ENCODE measurements around a stretch of chr12.

- PRO-cap, 4 experiments = no peak in any of the 4 experiments
- RAMPAGE, long total RNA, 2 experiments = no peak in any of the 2 experiments
Observed at GRCh38 chr12:46387636-46388083, 15.1 kb upstream of the SLC38A2 start.

DNA sequence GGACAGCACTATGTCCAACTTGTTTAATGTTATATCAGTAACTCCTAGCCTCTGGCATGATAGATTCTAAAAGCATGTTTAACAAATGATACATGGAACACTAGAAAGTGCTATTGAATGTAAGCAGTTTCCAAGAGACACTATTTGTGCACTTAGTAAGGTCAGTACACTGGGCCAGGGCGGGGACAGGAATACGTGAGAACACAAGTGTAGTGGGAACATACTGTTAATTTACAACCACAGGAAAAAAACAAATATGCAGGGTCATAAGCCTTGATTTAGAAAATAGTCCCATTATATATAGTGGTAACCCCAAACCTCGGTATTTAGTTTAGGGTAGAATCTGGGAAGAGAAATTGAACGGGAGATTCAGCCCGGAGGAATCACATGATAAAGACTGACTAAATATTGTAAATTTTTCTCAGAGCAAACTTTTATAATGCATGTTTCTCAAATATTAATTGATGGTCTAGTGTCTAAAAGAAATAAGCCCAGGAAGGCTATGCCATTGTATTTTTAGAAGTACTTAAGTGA, 89.0 kb upstream of the SLC38A2 start:
- PRO-cap, 4 experiments = no peak in any of the 4 experiments
- RAMPAGE, long total RNA, 2 experiments = no peak in any of the 2 experiments

DNA sequence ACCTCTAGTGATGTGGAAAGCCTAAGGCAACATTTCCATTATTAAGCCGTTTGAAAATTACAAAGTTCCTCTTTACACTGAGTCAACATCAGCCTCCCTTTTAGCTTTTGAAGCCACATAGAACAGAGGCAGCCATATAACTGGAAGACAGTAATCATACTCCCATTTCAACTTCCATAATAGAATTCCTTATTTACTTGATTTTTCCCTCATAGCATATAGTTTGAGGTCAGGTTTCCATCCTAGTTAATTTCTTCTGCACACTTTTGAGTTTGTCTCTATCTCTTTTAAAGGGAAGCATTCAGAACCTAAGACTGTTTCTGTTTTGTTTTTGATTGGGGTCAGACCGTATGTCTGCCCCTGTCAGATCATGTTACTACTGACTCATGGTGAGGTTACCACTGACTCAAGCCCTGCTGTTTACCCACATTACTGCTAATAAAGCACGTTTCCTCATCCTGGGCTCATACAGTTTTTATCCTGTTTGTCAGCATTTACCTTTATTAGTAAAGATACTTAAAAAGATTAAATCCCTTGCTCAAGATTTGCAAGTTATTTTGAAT, 160.9 kb downstream of the SLC38A4 start:
- PRO-cap, 4 experiments = peak in 1 of 4 experiments; most common minus-strand start position 322 of the sequence (in 1)
- RAMPAGE, long total RNA, 2 experiments = no peak in any of the 2 experiments

- PRO-cap, 4 experiments = no peak in any of the 4 experiments
- RAMPAGE, long total RNA, 2 experiments = no peak in any of the 2 experiments
Observed at GRCh38 chr12:46738171-46738998, 87.4 kb downstream of the SLC38A4 start.

- PRO-cap, 4 experiments = no peak in any of the 4 experiments
- RAMPAGE, long total RNA, 2 experiments = no peak in any of the 2 experiments
Observed at GRCh38 chr12:46787833-46788093, 38.0 kb downstream of the SLC38A4 start.

- PRO-cap, 4 experiments = peak in 2 of 4 experiments; most common plus-strand start chr12:46788464 (in 2); most common minus-strand start chr12:46788233 (in 1)
- RAMPAGE, long total RNA, 2 experiments = no peak in any of the 2 experiments
Observed at GRCh38 chr12:46788094-46788617, 37.6 kb downstream of the SLC38A4 start.

DNA sequence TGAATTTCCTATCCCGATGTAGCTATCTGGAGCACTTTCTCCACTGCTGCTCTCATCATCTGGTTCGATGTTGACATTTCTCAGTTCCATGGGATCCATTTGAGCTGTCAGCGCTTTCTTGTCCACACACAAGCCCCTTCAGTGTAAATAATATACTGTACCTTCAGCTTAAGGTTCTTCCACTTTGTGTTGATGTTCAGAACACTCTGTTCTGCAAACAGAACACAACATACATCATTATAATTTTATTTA, 32.9 kb downstream of the SLC38A4 start:
- PRO-cap, 4 experiments = peak in 2 of 4 experiments; most common minus-strand start position 54 of the sequence (in 2)
- RAMPAGE, long total RNA, 2 experiments = no peak in any of the 2 experiments

- PRO-cap, 4 experiments = peak in 4 of 4 experiments; most common plus-strand start chr12:46803833 (in 2); most common minus-strand start chr12:46803651 (in 4)
- RAMPAGE, long total RNA, 2 experiments = start-site peak on the minus strand in 2 of 2 experiments, at chr12:46803650-46803683 at its widest, 3,031 to 3,390 reads per replicate
Observed at GRCh38 chr12:46803531-46804173, 22.1 kb downstream of the SLC38A4 start.

DNA sequence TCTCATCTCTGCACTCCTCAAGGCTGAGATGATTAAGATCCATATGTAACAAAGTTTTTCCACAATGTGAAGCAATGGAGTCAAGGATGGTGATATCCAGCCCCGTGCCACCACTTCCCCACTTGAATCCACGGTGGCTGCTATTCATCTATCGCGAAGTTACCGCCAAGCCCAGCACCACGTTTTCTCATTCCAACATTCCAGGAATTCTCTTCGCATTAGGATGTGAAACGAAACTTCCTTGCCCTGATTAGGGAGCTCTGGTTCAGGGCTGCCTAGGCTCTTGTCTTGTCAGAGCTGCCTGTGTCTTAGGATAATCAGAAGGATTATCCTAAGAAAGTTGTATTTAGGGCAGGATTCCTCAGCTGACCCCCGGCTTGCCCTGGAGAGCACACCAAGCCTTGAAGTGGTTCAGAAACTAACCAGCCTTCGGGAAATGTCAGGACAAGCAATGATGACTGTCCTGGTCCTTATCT, 114.9 kb upstream of the PCED1B start:
- PRO-cap, 4 experiments = no peak in any of the 4 experiments
- RAMPAGE, long total RNA, 2 experiments = no peak in any of the 2 experiments

DNA sequence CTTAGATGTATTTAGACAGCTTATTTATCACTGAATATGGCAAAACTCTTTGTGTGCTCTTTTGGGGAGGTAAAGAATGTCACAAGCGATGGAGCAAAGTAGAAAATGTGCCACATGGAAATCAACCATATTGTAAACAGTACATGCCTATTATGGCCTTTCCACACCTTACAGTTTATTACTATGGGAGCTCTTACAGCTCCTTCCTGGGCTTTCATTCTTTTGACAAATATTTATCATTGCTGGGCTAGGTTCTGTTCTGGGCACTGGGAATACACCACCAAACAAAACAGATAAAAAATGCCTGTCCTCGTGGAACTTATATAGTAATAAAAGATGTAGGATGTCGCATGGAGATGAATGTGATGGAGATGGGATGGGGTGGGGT, 11.4 kb upstream of the PCED1B start:
- PRO-cap, 4 experiments = no peak in any of the 4 experiments
- RAMPAGE, long total RNA, 2 experiments = no peak in any of the 2 experiments

DNA sequence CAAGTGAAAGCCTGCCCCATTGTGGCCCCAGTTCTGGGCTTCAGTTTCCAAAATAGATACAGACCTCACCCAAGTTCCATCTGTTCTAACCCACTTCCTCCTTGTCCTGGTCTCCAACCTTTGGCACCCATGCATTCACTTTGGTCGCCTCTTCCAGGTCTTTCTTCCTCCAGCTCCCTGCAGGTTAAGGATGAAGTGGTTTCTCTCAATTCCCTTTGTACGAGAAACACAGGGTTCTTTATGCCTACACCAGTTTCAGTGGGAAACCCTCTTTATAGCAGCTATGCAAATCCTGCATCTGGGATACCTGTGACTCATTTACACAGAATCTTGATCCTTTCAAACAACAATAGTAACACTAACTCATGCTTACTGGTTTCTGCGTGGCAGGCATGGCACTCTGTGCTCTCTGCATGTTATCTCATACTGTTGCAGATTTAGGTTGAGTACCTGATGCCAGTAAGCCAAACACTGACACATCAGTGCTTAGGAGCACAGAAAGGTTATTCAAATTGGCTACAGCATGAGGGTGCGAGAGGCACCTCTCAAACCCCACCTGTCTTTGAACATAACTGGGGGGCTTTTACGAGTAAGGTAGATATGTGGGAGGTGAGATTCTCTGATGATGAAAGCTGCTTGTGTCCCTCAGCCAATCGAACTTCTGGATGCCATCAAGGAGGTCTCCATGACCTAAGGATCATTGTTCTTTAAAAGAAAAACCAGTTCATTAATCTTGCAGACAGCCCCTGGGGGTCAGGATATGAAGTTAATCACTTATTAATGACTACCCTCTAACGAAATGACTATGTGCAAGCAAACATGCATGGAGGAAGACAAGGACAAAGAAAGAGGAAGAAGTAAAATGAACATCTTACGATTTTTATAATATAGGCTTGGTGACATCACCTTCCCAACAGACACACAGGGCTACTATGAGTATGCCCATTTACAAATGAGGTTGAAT, 110.8 kb upstream of the AMIGO2 start:
- PRO-cap, 4 experiments = no peak in any of the 4 experiments
- RAMPAGE, long total RNA, 2 experiments = no peak in any of the 2 experiments

DNA sequence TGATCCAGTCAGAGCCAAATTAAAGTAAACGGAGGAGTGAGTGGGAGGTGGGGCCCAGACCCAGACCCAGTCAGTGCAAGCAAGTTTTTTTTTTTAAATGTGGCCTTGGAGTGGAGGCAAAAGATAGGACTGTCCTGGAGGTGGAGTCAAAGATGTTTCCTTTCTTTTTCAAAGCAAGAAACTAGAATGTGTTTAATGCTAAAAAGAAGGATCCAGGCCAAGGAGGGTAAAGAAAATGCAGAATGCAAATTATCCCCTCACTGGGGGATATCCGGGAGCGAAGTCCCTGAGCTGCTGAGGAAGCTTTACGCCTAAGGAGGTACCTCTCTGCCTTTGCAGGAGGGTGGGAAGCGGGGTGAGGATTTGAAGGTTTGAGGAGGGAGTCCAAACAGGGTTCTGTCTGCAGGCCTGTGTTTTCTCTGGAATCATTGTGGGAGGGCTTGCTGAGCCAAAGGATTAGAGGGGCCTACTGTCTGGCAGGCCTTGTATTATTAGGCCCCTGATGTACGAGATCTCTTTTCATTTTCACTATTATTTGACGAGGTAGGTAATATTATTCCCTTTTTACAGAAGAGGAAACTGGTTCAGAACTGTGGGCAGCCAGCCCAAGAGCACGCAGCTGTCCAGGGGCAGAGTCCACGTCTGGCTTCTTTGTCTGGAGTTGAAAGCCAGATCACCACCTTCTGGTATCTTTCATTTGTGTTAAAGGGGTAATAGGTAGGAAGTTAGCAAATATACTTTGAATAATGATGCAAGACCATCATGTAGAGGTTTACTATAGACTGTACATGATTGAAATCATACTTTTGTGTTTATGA, 143.8 kb upstream of the AMIGO2 start:
- PRO-cap, 4 experiments = no peak in any of the 4 experiments
- RAMPAGE, long total RNA, 2 experiments = no peak in any of the 2 experiments

- PRO-cap, 4 experiments = no peak in any of the 4 experiments
- RAMPAGE, long total RNA, 2 experiments = no peak in any of the 2 experiments
Observed at GRCh38 chr12:47597143-47597342, 108.8 kb downstream of the RPAP3 start.

GRCh38 chr12:47636910-47637339, 68.9 kb downstream of the RPAP3 start:
- PRO-cap, 4 experiments = no peak in any of the 4 experiments
- RAMPAGE, long total RNA, 2 experiments = no peak in any of the 2 experiments

DNA sequence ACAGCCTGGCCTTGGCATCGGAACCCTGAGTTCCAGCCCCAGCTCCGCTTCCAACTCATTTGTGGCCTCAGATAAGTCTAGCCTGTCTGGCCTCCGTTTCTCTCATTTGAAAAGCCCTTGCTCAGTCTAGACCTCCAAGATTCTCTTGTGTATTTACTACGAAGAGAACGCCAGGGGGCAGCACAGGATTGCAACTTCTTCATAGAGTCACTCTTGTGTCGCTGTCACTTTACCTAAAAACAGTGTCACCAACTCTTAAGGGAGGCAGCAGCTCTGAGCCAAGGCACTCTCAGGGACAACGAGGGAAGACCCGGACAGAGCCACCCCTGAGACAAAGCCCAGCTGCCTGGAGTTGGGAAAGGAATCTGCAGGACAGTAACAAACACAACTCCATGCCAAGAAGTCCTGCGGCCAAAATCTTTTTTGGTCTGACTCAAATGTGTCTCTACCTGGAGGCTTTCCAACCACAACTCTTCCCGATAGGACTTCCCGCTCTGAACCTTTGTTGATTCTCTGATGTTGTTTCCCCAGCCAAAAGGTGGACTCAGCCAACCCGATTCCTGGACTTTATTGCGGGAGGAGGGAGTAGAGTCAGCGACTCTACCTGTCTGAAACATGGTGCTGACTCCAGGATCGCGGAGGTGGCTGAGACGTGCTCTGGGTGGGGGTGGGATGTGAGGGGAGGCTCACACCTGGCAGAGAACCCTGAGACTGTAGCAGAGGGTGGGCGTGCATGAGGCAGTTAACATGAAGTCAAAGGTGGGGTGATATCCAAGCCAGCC, 9.7 kb upstream of the RPAP3 start:
- PRO-cap, 4 experiments = peak in 2 of 4 experiments; most common plus-strand start position 286 of the sequence (in 1); most common minus-strand start position 471 of the sequence (in 1)
- RAMPAGE, long total RNA, 2 experiments = no peak in any of the 2 experiments

GRCh38 chr12:47749063-47749569, 9.6 kb downstream of the RAPGEF3 start:
- PRO-cap, 4 experiments = no peak in any of the 4 experiments
- RAMPAGE, long total RNA, 2 experiments = no peak in any of the 2 experiments

- PRO-cap, 4 experiments = no peak in any of the 4 experiments
- RAMPAGE, long total RNA, 2 experiments = no peak in any of the 2 experiments
Observed at GRCh38 chr12:47753242-47754092, 5.2 kb downstream of the RAPGEF3 start.

DNA sequence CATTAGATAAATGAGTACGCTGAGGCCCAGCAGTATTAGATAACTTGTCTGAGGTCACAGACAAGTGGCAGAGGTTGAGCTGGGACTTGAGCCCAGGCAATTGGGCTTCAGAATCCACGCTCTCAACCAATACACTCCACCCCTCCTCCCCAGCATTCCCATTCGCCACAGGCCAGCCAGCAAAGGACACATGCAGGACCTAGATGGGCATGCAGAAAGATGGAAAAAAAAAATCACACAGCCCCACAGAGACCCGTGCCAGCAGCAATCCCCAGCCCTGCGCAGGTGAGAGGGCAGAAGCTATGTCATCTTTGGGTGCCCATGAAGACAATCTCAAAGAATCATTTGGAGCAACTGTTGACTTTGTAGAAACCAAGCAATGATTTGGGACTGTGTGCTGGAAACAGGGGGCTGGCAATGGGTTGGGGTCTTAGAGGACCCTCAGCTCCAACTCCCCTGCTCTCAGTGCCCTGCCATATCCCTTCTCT, 12.2 kb downstream of the HDAC7 start:
- PRO-cap, 4 experiments = no peak in any of the 4 experiments
- RAMPAGE, long total RNA, 2 experiments = no peak in any of the 2 experiments

- PRO-cap, 4 experiments = no peak in any of the 4 experiments
- RAMPAGE, long total RNA, 2 experiments = no peak in any of the 2 experiments
Observed at GRCh38 chr12:47810202-47810430, 9.6 kb downstream of the HDAC7 start.

DNA sequence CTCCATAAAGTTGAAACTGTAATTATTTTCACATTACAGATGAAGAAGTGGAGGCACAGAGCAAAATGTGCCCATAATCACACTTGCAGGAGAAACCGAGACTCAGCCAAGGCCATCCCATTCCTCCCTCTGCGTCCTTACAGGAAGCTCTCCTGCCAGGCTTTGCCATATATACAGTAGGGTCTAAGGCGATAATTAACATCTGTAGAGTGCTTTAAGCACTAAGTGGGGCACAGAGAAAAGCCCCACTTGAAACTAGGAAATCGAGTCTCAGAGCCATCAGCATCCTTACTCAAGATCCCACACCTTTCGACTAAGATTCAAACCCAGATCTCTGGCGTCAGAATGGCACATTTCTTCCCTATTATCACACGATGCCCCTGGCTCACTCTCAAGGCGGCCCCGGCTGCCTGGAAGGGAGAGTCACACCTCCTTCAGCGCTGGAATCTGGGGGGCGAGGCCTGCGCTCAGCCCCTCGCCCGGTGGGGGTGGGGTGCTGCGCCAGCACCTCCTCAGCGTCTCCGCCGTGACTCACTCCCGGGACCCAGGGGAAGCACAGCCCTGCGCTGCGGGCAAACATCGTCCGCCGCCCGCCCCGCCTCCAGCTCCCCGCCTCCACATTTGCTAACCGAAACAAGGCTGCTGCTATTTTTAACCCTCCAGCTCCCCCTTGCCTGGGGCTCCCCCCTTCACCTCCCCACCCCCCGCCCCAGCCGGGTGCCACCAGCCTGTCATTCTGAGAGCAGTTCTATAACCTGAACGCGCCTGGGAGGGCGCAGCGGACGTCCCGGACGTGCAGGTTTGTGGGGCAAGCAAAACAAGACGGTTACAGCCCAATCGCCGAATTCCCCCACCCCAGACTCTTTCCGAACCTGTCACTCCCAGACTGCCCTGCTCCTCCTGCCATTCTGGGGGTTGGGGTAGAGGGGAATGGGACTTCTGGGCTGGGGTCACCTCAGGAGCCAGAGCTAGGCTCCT, 6.9 kb downstream of the HDAC7 start:
- PRO-cap, 4 experiments = peak in 4 of 4 experiments; most common plus-strand start position 575 of the sequence (in 2); most common minus-strand start position 533 of the sequence (in 2)
- RAMPAGE, long total RNA, 2 experiments = no peak in any of the 2 experiments